NT2/D1 (cell line): ENCODE results near the genes CERS3, LRRK1 and SNRPA1.

- RRBS, 2 experiments: no CpG with 5 or more reads among the region's 6 CpGs
These were observed 63.8 kb downstream of the CERS3 start for GRCh38 chr15:100464902-100465417.

DNA sequence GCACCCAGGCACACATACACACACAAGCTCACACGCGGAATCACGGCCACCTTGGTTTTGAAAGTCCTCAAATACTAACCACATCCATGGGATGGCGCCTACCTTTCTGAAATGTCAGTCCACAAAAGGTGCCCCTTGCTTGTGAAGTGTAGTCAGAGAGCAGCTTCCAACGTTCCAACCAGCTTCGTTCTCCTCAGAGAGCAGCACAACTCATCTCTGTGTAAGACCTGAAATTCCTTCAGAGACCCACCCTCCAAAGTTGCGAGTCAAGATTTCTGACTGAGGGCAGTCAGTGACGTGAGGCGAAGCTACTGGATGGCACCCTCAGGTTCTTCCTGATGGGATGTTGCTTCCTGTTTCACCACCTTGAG, at the start of gene CERS3:
TSS of gene CERS3 (minus strand) at position 240 of the 371 bp plus-strand sequence.
- RRBS, 2 experiments: no CpG with 5 or more reads among the region's 9 CpGs

DNA sequence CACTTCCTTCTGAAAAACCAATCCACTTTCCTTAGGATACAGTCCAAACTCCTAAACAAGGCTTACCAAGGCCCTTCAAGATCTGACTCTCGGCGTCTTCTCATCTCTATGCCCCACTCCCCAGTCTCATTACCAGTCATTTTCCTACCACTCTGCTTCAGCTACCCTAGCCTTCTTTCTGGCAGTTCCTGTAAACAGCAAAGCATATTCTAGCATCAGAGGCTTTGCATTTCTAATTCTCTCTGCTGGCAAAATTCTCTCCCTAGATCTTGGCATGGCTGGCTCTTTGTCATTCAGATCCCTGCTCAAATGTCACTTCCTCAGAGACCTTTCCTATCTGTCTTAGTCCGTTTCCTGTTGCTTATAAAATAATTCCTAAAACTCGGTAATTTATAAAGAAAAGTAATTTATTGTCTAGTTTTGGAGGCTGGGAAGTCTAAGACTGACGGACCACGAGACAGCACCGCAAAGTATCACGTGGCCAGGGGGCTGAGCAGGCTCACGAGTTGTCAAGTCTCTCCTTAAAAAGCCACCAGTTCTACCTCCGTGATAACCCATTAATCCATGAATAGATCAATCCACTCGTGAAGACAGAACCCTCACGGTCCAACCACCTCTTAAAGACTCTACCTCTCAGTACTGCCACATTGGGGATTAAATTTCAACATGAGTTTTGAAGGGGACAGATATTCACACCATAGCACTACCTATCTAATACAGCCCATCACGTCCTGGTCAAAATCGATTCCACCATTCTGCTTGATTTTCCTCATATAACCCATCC, 942 bp downstream of the LINS1 start:
- RRBS, 2 experiments: no CpG with 5 or more reads among the region's 14 CpGs

DNA sequence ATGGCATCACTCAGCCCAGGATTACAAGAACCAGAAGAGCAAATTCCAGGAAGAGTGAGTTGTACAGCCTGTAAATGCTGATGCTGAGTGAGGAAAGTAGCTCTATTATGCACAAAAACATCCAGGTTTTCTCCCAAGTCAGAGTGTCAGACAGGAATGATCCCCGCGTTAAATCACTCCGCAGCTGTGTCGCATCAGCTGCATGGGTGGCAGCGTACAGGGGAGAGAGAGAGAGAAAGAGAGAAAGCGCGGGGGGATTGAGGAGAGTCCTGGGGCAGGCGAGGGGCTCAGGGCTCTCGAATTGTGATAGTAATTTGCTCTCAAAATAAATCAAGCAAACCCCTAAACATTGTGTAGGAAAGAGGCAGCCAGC, 85.5 kb downstream of the ASB7 start:
- RRBS, 2 experiments: no CpG with 5 or more reads among the region's 9 CpGs

- RRBS, 2 experiments: no CpG with 5 or more reads among the region's 7 CpGs
These were observed 120.0 kb upstream of the ALDH1A3 start for GRCh38 chr15:100759590-100760113.

DNA sequence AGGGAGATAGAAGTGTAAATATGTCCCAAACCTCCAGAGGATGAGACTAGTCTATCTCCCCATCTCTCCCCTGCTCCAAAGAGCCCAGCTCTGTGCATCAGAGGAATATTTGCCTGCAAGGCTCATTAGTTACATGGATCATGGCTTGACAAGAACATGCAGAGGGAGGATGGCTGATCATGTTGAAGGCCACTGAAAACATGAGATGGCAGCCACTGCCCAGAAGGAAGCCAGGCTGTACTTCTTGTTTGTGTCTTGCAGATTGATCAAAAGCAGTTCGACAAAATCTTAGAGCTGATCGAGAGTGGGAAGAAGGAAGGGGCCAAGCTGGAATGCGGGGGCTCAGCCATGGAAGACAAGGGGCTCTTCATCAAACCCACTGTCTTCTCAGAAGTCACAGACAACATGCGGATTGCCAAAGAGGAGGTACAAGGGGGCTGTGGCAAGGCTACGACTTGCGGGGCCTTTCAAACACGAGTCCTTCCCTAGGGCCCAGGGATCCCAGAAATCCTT, 13.8 kb upstream of the LRRK1 start:
- RRBS, 2 experiments: no CpG with 5 or more reads among the region's 7 CpGs

GRCh38 chr15:100918757-100919656, at the start of gene LRRK1:
TSS of gene LRRK1 (plus strand) at chr15:100919357.
- RRBS, 2 experiments: under 1% methylated on average over 33 of the region's 112 CpGs

DNA sequence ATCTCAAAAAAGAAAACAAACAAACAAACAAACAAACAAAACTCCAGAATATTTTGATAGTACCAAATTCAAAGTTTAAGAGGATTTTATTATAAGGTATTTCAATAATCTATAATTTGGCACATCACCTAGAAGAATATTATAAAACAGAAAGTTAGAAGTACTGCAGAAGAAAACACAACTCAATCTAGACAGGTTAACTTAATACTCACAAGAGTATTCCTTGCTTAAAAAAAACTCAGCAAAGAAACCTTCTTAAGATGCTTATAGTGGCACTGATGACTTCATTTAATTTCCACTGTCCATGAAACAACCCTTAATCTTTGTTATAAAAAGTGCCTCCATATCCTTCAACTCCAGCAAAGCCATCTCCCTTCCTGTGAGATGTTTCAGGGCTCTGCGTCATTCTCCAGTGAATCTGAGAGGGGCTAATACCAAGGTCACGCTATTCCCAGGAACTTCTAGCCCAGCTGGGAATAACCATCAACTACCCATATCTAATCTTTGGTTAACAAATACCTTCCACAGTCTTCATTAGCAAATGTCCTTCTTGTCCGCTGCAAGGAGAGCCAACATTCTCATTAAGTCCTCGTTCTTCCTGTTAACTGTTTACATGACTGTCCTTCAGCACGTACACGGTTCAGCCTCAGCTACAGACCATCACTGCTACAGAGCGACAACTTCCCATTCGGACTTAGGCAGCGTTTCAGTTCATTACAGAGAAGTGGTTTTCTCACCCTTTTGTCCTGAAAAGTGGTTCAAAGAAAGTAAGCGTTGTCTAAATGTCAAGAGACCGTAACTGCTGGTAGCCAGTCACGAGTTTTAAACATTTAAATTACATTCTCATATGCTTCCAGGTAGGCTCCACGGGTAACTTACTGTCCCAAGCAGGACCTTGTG, 64.1 kb downstream of the CHSY1 start:
- RRBS, 2 experiments: no CpG with 5 or more reads among the region's 13 CpGs

GRCh38 chr15:101250036-101250769, 1.6 kb downstream of the CHSY1 start:
- RRBS, 2 experiments: no CpG with 5 or more reads among the region's 5 CpGs

GRCh38 chr15:101294588-101295510, at the start of gene SNRPA1:
TSS of gene SNRPA1 (minus strand) at chr15:101295248.
- RRBS, 2 experiments: under 1% methylated on average over 13 to 14 of the region's 85 CpGs

GRCh38 chr15:101313886-101314097, 18.7 kb upstream of the SNRPA1 start:
- RRBS, 2 experiments: no CpG with 5 or more reads among the region's 4 CpGs

DNA sequence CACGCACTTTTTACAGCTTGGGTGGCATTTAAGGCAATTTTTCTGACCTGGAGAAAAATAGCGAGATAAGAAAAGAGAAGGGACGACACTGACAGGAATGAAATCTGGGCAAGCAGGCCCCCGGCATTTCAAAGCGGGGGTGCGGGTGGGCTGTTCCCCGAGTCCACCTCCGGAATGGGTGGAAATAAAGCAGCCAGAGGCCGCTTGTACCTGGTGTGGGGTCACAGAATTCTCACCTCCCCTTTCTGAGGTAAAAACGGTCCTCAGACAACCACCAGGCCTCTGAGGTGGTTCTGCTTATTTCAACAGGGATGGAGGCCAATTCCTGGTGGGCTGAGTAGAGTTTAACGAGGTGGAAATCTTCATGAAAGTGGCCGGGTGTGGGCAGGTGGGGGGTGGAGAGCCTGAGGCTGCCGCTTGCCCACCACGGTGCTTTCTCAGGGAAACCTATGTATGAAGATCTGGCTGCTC, 27.5 kb upstream of the SNRPA1 start:
- RRBS, 2 experiments: 92 to 95% methylated on average over 5 of the region's 14 CpGs

GRCh38 chr15:101330390-101330795, 35.3 kb upstream of the SNRPA1 start:
- RRBS, 2 experiments: no CpG with 5 or more reads among the region's 6 CpGs

DNA sequence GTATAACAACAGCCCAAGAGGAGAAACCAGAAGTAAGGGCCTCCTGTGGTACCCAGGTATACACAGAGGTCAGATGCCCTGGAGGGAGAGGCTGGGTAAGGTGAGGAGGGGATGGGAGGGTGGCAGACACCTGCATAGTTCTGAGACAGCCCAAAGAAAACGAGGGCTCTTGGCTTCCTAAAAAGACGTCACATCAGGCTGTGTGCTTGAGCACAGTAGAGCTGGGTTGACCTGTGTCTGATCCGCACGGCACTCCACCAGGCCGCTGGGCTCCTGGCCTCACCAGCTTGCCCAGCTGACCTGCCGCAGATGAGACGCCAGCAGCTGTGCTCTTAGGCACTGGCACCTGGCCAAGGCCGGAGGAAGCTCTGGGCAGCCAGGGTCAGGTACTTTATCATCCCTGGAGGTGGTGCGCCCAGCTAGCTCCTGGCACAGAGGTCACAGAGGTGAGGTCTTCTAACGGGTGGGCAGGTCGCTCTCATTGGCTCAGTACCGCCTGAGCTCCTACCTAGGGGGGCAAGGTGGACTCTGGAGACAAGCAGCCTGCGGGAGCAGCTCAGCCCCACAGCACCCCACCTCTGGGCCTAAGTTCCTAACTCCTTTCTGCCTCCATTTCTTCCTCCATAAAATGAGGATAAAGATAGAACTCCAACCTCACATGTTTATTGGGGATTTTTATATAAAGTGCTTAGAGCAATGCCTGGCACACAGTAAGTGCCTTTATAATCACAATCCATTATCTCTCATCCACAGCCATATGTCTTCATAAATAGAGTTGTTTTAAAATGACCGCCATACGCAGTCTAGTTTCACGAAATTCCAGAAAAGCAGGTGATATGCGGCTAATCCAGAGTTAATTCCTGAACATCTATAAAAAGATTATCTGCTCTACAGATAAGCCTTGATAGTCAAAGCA, 82.1 kb upstream of the SNRPA1 start:
- RRBS, 2 experiments: no CpG with 5 or more reads among the region's 17 CpGs

- RRBS, 2 experiments: no CpG with 5 or more reads among the region's 16 CpGs
These were observed 44.1 kb downstream of the PCSK6 start for GRCh38 chr15:101445313-101445827.

- RRBS, 2 experiments: no CpG with 5 or more reads among the region's 26 CpGs
These were observed 43.1 kb downstream of the PCSK6 start for GRCh38 chr15:101445908-101447214.

GRCh38 chr15:101463158-101464010, 26.1 kb downstream of the PCSK6 start:
- RRBS, 2 experiments: no CpG with 5 or more reads among the region's 14 CpGs

- RRBS, 2 experiments: no CpG with 5 or more reads among the region's 26 CpGs
These were observed 8.1 kb upstream of the PCSK6 start for GRCh38 chr15:101497437-101498220.

GRCh38 chr15:101499172-101499658, 9.7 kb upstream of the PCSK6 start:
- RRBS, 2 experiments: no CpG with 5 or more reads among the region's 4 CpGs

DNA sequence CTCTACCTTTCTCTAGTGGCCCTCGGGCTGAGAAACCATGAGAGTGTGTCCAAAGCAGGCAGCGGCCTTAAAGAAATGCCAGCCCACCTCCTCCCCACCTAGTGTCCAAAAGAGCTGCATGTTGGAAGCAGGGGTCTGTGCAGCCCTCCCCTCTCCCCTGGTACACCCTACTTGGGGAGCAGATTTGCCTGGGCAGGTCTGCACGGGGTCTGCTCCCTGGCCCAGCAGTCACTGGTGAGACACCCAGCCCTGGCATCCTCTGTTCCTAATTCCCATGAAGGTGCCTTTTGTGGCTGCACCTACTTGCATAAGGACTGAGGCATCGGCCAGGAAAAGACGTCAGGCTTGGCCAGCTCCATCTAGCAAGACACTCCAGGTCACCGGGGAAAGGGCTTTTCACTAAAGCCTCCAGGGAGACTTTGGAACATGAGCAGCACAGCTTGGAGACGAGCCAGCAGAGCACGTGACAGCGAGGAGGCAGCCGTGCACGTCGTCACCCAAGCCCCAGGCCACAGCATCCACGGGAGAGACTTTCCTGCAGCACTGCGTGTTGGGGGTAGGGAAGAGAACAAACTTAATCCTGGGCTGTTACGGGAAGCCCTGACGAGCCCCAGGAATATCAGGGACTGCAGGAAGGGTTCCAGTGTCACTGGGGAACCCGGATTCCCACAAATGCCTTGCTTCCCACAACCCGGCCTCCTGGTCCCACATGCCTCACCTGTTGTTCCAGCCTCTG, 38.8 kb downstream of the TM2D3 start:
- RRBS, 2 experiments: no CpG with 5 or more reads among the region's 18 CpGs